Bronchial lymph node (tissue), 1 donor: Measurements from ENCODE around the gene LAMP5.

GRCh38 chr20:7996929-7997799 is 22.4 kb downstream of the TMX4 start:
- PRO-cap, result no peak

DNA sequence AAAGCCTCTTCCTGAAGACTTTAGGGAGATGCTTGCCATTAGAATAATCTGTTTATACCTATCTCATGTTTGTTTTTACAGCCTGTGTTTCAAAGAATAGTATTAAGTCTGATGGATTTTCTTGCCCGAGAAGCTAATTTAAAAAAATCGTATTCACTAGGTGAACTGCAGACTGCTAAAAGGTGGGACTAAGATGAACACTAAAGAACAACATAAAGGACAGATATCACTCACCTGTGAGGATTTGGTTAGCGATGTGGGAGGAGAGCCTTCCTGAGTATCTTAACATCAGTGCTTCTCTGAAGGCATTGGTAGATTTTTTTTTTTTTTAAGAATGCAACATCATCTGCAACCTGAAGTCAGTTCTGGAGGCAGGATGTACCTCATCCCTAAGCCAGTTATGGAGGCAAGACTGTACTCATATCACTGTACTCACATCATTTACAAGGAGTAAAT is 60.2 kb downstream of the PLCB1 start:
- PRO-cap, result no peak

GRCh38 chr20:9233994-9234627 is 165.2 kb downstream of the PLCB4 start:
- PRO-cap, result no peak

GRCh38 chr20:9514511-9515017 is at the start of gene LAMP5:
TSS of gene LAMP5 (plus strand) at chr20:9514590.
- PRO-cap, result unidirectional peak, plus-strand start at chr20:9514601

DNA sequence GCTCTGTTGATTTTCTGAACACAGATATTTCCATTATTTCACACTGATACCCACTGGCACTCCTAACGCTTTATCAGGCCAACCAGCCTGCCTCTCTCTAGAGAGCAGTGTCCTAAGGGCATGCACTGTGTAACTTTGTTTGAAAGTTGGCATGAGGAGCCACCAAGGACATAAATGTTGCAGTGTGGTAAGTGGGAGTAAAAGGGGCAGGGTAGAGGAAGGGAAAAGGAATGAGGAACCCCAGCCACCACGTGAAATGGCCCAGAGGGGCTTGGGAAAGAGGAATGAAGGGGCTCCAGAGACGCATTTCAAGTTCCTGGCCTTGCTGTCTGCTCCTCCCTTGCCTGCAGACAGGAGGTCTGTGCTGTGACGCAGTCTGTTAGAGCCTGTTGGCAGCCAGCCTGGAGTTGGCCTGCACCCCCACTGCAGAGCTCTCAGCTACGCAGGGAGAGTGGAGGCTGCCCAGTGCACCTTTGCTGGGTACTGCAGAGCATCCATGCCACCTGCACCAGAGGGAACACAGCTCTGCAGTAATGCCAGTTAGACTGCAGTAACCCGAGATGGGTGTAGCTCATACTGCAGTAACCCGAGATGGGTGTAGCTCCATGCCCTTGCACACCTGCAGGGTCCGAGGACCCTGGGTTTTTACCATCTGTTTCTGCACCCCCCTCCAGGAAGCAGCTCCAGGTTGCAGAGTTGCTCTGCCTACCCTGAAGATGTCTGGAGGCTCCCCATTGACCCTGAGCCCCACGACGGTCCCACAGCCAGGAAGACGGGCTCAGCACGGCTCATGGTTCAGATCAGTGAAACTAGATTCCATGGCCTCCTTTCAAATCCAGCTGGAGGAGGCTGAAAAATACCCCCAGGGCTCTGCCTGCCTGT is 86.7 kb upstream of the SNAP25 start:
- PRO-cap, result unidirectional peak, minus-strand start at position 331 of the sequence; unidirectional peak, minus-strand start at position 352 of the sequence

DNA sequence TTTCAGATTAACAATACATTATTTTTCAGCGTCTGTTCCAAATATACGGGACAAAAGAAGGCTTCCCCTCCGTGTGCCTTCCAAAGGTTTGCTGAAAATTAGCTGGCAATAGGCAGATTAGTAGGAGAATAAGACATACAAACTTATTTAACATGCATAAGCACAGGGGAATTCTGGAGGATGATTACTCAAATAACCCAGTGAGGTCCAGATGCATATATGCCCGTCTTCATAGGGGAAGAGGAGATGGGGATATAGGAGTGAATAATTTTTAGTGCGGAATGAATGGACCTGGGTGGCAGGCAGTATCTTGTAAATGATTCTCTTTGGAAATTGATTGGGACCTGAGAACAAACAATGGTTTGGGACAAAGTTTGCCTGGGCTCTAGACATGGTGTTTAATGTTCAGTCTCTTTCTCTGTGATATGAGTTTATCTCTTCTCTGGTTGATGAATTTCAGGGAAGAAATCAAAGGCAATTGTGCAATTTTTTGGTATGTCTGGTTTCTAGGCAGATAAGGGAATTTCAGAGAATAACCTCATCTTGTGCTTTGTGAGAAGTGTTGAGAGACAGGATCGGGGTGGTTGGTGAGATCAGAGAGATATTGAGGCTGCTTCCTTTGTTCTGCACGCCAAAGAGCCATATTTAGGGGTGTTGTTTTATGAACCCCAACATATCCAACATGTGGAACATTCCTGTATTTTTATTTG is 63.8 kb downstream of the MKKS start:
- PRO-cap, result no peak

DNA sequence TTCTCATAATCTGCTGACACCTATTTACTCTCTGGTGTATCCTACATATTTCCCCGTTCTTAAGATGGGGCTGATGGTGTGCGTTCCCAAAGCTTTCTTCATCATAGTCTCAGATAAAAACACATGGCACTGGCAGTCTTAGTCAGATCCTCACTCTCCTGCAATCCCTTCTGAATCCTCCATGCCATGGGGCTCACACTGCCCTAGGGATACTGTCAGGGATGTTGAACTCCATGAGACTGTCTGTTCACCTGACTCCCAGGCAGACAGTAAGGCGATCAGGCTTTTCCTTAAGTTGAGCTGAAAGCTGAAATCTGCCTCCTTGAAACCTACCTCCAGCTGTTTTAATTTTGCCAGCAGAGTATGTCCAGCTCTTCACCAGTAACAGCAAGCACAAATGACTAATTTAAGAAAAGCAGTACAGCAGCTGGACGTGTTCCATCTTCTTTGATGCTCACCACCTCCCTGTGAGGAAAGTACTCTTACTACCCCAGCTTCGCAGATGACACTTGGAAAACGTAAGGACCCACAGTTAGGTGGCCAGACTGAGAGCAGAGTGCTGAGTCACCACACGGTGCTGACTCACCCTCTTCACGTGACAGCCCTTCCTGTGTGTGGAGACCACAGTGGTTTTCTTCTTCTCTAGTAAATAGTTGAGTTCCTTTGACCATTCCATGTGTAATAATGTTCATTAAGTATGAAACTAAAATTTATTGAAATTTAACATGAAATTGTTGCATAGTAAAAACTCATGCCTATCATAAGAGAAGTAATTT is 76.3 kb downstream of the SLX4IP start:
- PRO-cap, result unidirectional peak, minus-strand start at position 558 of the sequence

DNA sequence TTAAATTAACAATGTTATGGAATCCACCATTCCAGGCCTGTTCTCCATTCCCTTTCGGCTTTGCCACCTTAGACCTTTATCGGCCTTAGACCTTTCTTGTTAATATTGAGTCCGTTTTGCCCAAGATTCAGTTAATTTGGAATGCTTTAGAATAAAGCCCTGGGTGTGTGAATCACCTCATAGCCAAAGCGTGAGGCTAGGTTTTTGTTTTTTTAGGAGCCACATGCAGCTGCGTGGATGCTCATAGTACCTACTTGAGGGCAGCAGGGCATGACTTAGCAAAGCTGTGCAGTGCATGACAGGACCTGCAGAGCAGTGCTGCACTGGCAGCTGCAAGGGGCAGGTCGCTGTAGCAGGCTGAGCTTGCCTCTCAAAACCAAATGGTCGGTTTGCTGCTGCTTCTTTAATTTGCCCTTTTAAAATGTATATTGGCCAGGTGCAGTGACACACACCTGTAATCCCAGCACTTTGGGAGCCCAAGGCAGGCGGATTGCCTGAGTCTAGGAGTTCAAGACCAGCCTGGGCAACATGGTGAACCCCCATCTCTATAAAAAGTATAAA is 116.1 kb downstream of the JAG1 start:
- PRO-cap, result no peak

- PRO-cap, result no peak
Observed at GRCh38 chr20:10634379-10635213, 39.2 kb downstream of the JAG1 start.

DNA sequence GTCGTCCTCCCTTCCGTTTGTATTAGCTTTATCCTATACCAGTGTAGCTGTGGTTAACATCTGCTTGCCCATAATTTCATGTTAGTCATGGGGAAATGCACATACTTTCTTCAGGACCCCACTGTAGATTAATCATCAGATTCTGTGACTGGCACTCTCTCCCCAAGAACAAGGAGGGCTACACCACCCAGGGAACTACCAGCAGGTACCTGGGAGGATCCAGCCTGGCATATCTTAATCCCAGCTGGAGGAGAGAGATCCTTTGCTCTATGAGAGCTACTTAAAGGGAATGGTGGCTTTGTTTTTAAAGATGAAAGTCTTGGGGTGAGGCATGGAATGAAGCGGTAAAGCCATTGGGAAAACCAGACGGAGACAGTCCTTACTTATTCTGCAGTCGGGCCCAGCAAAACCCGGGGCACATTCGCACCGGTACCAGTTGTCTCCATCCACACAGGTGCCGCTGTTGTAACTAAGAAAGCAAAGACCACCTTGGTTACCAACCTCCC is 30.4 kb downstream of the JAG1 start:
- PRO-cap, result no peak

DNA sequence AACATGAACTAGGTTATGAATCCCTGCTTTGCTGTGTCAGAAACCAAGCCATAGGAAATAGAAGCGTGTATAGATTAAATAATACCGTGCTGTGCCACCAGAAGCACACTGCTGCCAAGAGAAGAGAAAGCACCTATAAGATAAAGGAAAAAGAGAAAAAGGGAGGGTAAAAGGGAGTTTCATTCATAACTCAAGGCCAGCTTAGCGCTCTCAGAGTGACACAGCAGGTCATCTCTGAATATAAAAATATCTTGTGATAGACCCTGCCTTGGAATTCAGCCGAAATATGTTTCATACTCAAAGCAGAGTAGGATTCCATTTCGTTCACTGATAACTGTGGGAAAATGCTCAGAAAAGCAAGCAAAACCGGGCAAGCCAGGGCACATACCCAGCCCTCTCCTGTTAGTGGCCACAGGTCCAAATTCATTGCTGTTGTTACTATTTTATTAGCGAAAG is 8.7 kb downstream of the JAG1 start:
- PRO-cap, result no peak

- PRO-cap, result bidirectional peak, plus-strand start at chr20:10671772, minus-strand start at chr20:10671533
Observed at GRCh38 chr20:10671380-10671896, 2.4 kb downstream of the JAG1 start.

- PRO-cap, result bidirectional peak, plus-strand start at chr20:10672005, minus-strand start at chr20:10672017; bidirectional peak, plus-strand start at chr20:10672300, minus-strand start at chr20:10672185
Observed at GRCh38 chr20:10671897-10672414, 1.8 kb downstream of the JAG1 start.

DNA sequence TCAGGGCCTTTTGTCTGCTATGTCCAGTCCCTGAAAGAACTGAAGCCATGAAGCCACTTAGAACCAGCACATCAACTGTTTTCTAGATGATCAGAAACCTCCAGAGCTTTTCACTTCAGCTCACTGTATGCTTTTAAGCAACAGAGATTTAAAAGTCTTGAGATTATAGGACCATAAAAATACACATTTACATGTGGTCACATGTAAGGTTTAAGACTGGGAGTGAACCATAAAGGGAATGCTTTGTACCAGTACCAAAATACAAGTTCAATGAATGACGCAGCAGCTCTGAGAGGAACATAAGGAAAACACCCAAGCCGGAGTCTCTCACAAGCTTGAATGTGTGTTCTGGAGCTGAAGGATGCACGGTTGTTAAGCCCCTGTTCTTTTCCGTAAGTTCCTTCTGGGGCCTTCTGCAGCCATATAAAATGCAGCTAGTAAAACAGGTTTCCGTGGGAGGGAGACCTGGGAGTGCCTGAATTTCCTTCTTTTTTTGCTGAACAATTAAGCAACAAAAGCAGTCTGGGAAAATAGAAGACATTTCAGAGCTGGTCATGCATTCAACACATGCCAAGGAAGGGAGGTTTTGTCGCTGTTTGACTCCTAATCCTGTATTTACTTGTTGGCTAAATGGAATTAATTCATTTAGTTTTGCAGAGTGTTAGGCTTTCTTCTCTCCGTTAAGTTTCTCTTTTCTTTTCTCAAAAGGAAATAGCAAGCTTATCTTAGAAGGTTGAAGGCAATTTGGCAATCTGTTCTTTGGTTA is 73.2 kb upstream of the JAG1 start:
- PRO-cap, result no peak

DNA sequence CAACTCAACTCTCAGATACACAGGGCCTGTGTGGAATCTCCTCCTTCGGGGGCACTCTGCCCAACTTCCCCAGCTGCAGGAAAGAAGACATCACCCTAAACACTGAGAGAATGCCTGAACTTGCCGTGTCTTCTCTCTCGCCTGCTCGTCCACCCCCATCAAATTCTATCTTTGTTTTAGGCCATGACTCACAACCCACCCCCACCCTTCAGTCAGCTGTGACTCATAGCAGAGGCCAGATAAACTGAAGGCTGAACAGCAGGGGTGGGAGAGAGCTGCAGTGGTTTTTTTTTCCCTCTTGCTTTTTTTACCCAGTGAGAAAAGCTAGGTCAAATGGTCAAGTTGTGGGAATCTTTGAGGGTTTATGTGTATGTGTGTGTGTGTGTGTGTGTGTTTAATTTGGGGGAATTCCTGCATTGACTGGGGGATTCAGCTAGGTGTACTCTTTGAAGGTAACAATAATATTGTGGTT is 593.5 kb upstream of the JAG1 start:
- PRO-cap, result bidirectional peak, plus-strand start at position 254 of the sequence, minus-strand start at position 147 of the sequence

DNA sequence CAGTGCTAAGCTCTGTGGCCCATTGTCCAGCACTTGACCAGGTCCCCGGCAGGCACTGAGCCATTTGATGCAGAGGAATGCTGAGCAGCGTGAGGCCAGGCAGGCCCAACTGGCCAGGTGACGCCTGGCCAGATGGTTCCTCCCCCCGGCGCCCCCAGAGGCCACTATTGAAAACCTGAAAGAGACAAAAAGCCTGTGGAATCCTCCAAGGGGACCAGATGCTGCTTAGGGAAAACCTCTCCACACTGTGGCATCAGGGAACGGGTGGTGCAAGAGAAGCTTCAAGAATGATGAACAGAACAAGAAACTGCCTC is 597.6 kb upstream of the JAG1 start:
- PRO-cap, result no peak

DNA sequence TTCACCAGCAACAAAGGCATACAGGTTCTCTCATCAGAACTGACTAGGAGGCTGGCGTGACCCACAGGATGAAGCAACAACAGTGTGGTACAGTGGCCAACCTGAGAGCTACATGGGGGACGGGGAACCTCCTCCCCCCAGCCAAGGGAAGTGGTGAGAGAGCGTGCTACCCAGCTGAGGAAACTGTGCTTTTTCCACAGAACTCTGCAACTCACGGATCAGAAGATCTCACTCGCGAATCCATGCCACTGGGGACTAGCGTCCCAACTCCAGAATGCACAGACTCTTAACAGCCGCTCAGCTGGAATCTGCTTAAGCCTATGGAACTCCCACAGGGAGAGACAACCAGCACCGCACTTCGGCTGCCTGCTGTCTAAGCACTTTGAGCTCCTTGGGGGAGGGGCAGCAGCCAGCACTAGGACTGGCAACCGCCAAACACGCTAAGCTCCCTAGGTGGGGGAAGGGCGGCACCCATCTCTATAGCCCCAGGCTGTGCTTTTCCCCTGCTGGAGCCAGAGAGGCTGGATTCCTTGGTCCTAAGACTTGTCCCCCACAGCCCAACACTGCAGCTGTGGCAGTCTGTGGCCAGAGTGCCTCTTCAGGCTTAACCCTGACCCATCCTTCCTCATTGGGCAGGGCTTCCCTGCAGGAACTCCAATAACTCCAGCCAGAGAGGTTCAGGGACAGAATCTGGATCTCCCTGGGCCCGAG is 538.2 kb upstream of the BTBD3 start:
- PRO-cap, result no peak

DNA sequence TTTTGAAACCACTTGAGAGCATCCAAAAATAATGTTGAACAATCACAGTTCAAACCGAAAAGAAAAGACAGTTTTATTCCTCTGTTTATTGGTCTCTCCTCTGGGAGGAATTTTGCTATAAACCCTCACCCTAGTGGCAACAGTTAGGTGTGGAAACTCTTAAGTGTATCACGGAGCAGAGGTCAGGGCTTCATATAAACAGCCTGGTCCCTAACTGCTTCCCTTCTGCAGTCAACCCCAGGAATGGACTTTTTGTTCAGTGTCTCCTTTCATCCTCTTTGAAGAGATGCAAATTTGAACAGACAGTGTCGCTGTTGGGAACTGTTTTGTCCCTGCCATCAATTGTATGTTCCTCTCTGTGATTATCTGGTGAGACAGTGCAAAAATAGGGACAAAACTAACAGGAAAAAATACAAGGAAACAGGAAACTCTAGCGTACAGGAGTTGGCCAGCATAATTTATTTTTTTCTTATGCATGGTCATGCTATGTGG is 162.3 kb upstream of the BTBD3 start:
- PRO-cap, result no peak

DNA sequence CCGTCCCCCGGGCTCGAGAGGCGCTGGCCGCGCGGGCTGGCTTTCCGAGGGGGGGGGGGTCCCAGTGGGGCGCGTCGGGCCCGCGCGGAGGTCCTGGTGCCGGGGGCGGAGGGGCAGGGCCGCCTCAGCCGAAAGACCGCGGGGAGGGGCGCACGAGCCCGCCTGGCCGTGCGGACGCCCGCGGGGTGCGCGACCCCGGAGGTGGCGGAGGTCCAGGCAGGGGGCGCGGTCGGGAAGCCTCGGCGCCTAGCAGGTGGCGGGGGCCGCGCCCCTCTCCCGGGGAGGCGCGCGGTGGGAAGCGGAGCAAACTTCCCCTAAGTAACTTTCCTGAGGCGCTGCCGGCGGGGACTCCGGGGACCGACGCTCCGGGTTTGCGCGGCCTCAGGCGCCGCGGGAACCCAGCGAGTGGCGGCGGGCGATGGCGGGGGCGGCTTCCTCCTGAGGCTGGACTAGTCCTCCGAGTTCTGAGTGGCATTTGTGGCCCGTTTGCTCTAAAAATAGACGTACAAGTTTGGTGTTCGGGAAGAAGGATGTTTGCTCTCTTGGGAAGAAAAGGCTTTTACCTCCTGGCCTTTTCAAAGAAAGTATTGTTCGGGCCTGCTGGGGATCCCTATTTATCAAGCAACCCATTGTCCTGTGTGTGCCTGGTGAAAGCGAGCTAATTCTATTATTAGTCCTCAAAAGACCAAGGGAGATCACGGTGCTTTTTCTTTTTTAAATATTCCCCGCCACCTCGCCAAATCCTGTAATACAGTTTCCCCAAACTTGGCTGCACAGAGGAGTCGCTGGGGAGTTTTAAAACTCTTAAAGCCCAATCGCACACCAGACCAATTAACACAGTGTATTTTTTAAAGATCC is 26.3 kb upstream of the BTBD3 start:
- PRO-cap, result bidirectional peak, plus-strand start at position 127 of the sequence, minus-strand start at position 138 of the sequence; bidirectional peak, plus-strand start at position 587 of the sequence, minus-strand start at position 451 of the sequence

DNA sequence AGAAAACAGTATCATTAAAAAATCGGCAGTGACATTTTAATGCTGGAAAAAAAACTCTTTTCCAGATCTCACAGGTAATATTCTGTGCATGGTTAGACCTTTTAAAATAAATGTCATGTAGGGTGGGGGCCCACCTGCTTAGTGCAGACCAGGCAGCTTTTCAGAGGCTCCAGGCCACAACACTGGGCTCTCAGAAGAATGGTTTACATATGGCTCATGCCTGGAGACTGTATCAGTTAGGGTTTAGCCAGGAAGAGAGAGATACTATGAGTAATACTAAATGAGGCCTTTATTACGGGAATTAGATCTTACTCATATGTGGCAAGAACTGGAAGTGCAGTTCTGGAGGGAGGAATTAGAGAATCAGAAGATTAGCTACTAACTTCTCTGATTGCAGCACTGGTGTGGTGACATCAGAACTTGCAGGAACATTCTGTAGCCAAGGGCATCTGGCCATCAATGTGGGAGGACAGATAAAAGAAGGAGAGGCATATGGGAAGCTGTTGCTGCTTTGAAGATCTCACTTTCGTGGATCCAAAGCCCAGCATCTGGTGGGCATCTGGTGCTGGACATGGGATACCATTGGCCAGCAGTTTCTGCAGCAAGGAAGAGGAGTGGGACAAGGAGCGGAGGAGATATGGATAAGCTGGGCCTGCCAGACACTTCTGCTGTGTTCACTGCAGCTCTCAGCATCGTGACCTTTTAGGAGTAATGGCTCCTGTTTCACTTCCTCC is 248.4 kb downstream of the BTBD3 start:
- PRO-cap, result no peak